NB4 (cell line): ENCODE data around the genes ELK1, SSX1, RBM3 and GATA1.

DNA sequence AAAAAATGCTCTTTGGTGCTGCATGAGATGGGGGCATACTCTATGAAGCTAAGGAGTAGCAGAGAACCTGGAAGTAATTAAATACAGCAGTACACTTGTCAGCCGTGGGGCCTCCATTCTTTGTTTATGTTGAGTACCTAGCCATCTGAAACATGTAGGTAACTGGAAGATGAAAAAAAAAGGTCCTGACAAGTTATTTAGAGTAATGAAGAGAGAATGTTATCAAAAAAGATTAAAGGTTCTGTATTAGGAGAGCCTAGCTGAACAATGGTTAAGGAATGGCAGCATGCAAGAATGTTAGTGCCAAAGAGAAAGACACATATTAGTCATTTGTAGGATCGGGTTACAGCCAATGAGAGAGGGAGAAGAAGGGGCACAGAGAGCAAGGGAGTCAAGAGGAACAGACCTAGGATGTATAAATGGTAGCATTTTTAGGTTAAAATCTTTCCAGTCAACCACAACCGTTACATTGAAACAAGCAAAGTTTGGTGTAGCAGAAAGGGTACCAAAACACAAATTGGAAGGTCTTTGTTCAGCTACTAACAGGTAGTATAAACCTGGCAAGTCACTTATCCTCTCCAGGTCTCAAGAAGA is 316.7 kb upstream of the DIPK2B start:
- RRBS, result no CpG with 5 or more reads among the region's 3 CpGs

GRCh38 chrX:45750433-45751092 is 549.9 kb upstream of the DIPK2B start:
- RRBS, result no CpG with 5 or more reads among the region's 7 CpGs

DNA sequence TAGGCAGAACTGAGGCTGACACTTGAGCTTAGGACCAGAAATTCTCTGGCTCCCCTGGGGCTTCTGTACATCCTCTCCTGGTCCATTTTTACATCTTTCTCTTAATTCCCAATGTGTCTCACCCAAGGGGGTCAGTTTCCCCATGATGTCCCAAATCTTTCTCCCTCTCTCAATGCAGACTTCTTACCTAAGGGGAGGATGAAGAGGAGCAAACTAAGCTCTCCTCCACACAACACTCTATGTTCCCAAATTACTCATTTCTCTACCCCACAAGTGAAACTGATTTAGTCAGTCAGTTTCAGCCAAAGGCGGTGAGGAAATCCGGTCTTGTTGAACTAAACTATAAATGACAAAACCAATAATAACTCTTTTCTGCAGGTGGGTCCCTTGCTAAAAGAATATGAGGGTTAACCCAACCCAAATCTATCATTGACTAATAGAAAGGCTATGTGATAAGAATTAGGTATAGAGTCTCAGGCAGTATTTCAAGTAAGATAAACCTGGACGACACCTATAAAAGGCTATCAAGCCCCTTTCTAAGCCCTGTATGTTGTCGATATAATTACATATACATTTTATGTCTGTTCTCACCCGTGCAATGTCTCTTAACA is 558.4 kb upstream of the DIPK2B start:
- RRBS, result no CpG with 5 or more reads among the region's 5 CpGs

- RRBS, result no CpG with 5 or more reads among the region's 23 CpGs
These were observed 569.3 kb upstream of the DIPK2B start for GRCh38 chrX:45769552-45770723.

DNA sequence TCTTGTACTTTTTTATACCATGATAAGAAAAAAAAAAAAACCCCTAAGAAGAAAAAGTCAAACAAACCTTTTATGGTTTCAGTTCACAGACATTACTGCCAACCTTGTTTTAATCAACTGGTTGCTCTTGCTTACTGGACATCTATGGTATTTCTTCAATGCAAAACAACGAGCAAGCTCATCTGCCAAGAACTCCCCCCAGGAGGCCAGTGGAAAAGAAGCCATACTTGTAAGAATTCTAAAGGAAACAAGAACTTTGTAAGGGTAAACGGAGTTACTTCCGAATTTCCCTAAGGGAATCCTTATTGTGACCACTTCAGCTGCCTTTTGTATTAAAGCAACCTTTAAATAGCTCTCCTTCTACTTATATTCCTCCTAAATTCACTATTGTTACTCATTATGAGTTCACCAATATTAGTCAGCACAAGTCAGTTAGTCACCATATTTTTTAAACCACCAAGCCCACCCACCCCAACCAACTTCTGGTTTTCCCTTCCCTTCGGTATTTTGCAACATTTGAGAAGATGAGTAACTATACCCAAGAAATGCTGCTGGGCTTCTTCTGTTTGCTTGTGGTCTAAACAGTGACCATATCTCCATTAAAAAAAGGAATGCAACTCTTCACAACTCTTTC is 602.8 kb upstream of the DIPK2B start:
- RRBS, result no CpG with 5 or more reads among the region's 4 CpGs

DNA sequence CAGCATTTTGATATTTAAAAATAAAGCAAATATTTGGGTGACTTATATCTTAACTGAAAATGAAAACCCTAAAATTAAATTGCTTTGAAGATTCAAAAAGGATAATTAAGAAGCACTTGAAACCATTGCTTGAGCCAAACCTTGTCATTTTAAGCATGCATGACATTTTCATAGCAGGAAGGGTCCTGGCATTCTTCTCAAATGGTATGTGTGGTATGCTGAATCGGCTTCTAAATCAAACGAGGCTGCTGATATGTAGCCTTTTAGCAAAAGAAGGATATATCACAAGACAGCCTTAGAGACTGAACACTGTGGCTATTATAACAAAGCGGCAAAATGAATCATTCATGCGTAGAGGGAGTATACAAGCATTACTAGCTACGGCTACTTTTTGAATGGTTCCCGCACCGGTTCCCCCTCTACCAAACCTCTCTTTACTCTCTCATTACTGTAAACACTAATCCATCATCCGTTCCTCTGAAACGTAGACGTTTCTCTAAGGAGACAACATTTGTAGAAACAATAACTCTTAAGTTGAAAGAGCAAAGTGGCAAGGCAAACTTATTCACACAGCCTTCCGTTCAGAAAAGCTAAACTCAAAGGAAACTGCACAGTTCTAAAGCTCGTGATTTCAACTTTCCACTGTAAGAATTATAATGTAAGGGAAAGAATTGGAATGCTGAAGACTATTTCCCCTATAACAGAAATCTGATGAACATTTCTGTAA is 607.4 kb upstream of the DIPK2B start:
- RRBS, result no CpG with 5 or more reads among the region's 12 CpGs

DNA sequence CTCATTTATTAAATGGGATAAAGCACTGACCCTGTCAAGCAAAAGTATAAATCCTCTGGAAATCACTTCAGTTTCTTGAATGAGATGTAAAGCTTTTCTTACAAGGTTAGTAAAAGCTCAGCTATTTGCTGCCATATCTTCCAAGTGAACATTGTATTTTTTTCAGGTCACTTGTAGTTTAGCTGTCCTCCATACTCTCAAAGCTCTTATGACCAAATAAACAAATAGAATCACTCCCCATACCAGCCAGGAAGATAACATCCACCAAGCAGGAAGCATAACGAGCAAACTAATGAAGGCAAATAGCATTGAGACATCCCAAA is 9.2 kb downstream of the KRBOX4 start:
- RRBS, result no CpG with 5 or more reads among the region's 1 CpG

DNA sequence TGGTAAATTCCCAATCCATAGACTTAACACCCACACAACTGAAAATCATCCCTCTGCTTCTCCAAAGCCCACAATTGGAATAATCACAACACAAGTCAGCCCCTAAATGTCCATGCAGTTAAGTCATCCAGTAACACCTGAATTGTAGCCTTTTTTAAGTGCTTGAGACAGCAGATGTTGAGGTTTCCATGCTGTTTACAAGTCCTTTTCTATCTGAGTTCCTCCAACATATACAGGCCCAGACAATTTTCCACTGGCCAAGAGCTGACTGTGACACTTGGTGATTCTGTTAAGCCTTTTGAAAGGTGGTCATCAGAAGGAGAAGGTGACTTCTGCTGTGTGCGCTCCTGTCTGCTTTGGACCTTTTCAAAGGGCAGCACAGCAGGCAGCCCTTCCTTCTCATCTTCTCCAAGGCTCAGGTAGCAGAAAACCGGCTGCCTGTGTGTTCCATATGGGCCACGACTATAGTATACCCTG is 26.6 kb downstream of the CHST7 start:
- RRBS, result no CpG with 5 or more reads among the region's 3 CpGs

- RRBS, result 93% methylated on average over 4 of the region's 9 CpGs
These were observed 21.6 kb upstream of the SLC9A7 start for GRCh38 chrX:46780524-46780950.

- RRBS, result under 1% methylated on average over 26 of the region's 57 CpGs
These were observed 845 bp downstream of the JADE3 start for GRCh38 chrX:46912988-46913544.

GRCh38 chrX:47217400-47218001 is 980 bp upstream of the CDK16 start:
- RRBS, result 60% methylated on average over 1 of the region's 28 CpGs

- RRBS, result no CpG with 5 or more reads among the region's 40 CpGs
These were observed at the start of gene ELK1 for GRCh38 chrX:47650067-47650635. TSS of gene ELK1 (minus strand) at chrX:47650563.

- RRBS, result no CpG with 5 or more reads among the region's 11 CpGs
These were observed at the start of gene SSX1 for GRCh38 chrX:48254922-48255516. TSS of gene SSX1 (plus strand) at chrX:48255392.

- RRBS, result no CpG with 5 or more reads among the region's 17 CpGs
These were observed 5.7 kb upstream of the EBP start for GRCh38 chrX:48515786-48516412.

DNA sequence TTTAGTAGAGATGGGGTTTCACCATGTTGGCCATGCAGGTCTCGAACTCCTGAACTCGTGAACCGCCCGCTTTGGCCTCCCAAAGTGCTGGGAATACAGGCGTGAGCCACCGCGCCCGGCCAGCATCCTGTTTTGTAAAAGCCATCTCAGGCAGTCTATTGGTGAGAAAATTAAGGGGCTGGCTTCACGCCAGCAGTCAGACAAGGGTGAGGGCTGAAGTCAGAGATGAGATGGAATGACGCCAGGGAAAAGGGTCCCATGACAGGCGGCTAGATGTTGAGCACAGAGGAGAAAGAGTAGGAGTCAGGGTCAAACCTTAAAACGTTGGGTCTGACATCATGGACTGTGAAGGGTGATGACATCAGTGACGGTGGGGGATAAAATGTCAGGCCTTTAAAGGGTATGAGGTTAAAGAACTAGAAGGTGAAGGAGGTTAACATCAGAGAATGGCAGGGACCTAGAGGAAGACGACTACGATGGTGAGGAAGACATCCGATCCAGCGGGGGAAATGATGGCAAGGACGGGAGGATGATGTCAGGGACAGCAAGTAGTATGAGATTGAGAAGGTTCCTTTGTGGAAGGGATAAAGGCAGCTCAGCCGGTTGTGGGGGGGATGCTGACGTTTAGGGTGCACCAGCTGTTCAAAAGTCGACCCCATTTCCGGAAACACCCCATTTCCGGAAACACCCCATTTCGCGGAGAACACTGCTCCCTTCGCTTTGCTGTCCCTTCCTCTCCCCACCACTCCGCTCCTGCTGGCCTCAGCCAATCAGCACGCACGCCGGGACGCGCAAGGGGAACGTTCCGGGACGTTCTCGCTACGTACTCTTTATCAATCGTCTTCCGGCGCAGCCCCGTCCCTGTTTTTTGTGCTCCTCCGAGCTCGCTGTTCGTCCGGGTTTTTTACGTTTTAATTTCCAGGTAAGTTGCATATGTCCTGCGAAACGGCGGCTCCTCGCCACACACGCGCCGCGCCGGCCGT is at the start of gene RBM3:
Gene RBM3 (plus strand): TSS at position 833 of the 983 bp plus-strand sequence.
- RRBS, result 2% methylated on average over 26 of the region's 56 CpGs

- RRBS, result 46% methylated on average over 4 of the region's 17 CpGs
These were observed 34.1 kb downstream of the WDR13 start for GRCh38 chrX:48631242-48631899.

DNA sequence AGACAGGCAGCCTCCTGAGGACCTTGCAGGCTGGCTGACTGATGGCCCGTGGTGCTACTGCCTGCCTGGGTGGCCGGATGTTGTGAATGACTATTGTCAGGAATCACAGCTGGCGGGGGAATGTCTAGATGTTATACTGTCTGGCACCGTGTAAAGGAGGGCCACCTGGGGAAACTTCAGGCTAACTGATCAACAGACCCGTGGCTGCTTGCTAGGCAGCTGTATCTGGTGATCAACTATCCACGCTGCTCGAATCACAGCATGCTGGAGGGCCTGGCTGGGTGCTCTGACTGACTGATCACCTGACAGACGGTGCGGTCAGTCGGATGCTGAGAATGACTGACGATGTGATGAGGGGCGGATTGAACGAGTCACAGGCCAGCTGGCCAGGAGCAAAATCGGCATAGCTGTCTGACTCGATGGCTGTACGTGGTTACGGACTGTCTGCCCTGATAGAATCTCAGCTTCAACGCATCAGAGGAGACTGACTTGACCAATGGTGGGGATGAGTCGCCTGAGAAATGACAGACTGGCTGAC is 1.1 kb upstream of the SUV39H1 start:
- RRBS, result no CpG with 5 or more reads among the region's 19 CpGs

DNA sequence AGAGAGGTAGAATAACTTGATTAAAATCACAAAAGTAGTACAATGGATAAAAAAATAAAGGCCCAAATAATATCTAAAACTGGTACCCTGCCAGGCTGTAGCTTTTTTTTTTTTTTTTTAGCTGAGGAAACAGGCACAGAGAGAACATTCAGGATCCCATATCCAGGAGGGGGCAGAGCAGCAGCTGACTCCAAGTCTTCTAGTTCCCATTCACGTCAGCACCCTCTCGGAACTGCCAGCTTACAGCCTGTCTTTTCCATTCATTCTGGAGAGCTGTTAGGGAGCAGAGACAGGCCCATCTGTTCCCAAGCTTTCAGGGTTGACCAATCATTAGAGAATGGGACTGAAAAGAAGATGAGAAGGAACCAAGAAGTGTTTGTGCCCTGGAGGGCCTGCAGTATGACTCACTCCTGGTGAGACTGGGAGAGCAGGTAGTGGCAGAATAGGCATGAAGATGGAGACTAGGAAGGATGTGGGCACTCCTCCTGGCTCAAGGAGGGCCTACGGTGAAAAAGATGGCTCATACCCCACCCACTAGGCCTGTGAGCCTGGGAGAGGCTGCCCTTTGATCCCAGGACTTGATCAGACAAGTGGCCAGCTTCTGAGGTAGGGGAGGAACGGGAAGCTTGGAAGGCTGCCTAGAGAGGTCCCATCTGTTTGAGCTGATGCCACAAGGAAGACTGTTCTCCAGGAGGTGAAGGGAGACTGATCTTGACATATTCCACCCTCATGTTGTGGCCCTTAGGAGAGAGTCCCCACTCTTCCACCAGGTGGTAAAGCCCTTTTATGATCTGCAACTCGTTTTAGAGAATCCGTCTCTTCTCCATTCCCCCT is 7.6 kb downstream of the SUV39H1 start:
- RRBS, result no CpG with 5 or more reads among the region's 6 CpGs

DNA sequence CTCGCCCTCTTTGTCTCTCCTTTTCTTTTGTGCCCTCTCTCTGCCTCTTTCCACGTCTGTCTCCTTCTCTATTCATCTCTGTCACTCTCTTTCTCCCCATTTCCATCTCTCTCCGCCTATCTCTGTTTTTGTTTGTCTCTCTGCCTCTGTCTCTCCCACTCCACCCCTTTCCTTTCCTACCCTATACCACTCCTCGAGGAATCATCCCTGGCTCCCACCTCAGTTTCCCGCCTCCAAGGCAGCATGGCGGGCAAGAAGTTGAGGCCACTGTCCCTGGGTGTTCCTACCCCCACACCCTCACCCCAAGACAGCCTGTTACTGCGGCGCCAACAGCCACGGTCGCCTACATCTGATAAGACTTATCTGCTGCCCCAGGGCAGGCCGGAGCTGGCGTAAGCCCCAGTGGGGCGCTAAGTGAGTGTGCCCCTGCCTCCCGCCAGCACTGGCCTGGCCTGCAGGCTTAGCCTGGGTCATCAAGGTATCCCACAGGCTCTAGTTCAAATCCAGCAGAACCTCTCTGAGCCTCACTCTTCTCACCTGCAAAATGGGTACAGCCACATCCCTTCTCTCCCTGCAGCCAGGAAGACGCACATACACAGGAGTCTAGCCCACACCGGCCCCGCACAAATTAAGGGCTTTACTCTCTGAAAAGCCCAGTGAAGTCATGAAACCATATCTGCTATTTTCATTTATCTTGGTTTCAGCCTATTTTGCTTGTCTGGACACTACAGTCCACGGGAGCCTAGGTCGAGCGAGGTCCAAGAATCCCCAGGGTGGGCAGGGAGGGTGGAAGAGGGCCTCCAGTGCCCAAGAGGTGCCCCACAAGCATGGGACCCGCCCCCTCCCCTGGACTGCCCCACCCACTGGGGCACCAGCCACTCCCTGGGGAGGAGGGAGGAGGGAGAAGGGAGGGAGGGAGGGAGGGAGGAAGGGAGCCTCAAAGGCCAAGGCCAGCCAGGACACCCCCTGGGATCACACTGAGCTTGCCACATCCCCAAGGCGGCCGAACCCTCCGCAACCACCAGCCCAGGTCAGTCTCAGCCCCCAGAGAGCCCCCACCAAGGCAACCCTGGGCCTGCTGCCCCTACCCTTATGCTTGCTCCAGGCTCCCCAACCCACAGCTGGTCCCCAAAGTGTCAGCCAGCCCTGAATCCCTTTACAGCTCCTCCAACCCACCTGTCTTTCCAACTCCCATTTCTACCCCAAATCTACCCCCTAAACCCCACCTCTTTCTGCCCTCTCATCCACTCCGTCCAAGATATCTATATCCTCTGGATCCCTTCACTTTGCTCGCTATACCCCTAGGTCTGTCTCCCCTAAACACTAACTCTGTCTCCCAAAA is at the start of gene GATA1:
Gene GATA1 (plus strand): TSS at position 975 of the 1,342 bp plus-strand sequence.
- RRBS, result no CpG with 5 or more reads among the region's 26 CpGs

DNA sequence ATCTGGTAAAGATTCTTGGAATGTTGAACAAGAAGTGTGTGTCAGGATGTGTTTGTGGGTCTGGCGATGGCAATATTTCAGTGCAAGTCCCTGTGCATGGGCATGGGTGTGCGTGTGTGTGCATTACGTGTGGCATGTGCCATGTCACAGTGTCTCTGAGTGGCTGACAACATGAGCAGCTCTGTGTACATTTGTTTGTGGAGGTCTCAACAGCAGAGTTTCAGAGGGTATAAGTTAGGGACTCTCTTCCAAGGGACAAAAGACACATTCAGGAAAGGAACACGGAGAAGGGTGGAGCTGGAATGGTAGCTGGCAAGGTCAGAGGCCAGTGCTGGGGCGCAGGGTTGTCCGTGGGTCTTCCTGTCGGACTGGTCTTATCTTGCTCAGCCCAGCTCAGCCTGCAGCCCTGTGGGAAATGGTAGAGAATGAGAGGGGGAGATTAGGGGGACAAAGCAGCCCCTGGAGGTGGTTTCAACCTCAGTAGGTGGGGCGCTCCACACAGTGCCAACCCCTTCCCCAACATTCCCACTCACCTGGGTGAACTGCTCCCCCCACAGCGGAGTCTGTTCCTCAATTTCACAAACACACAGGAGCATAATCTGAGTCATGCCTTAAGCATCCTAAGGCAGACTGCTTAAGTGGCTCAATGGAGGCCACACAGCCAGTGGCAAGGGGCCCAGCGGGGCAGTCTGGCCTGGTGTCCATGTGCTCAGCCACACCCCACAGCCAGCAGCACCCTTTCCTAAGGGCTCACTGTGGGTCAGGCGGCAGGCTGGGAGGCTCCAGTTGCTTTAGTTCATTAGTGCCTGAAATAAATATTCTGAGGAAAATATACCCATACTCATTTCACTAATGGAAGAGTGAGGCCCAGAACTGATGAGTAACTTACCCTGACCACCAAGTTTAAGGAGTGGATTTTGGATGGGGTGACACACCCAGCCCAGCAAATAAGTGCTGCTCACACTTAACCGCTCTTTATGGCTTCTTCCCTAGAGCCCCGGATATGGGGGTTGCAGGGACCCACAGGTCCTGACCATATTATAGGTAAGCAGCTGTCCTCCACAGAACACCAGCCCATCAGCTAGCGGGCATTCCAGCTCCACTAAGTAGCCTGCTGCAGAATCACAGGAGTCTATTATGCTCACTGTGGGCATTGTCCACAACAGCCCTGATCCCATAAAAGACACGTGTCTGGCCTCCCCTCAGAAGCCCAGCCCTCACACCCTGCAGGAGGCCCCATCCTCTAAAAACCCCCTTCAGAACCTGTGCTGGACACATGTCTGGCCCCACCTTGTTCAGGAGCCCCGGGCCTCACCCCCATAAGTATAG is 6.7 kb upstream of the HDAC6 start:
- RRBS, result no CpG with 5 or more reads among the region's 16 CpGs